ENCODE measurements around a stretch of chr18.

DNA sequence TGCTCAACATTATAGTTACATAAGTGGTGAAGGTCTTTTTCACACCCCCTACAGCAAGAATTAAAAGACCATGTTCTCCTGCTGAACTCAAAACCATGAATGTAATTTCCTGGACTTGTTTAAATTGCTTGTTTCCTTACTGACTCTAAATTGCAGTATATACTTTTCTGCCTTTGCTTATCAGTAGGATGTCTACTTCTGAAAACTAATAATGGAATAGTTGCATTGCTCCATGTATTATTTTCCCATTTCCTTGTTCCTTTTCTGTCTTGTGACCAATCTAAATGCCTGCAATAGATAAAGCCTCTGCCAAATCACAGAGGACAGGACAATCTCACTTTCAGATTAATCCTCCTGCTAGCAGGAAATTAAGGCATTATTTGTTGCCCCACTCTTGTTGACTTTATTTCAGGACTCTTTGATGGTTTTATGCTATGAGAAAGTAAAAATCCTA lies 4.6 kb upstream of the ESCO1 start:
- PRO-cap, result no peak

DNA sequence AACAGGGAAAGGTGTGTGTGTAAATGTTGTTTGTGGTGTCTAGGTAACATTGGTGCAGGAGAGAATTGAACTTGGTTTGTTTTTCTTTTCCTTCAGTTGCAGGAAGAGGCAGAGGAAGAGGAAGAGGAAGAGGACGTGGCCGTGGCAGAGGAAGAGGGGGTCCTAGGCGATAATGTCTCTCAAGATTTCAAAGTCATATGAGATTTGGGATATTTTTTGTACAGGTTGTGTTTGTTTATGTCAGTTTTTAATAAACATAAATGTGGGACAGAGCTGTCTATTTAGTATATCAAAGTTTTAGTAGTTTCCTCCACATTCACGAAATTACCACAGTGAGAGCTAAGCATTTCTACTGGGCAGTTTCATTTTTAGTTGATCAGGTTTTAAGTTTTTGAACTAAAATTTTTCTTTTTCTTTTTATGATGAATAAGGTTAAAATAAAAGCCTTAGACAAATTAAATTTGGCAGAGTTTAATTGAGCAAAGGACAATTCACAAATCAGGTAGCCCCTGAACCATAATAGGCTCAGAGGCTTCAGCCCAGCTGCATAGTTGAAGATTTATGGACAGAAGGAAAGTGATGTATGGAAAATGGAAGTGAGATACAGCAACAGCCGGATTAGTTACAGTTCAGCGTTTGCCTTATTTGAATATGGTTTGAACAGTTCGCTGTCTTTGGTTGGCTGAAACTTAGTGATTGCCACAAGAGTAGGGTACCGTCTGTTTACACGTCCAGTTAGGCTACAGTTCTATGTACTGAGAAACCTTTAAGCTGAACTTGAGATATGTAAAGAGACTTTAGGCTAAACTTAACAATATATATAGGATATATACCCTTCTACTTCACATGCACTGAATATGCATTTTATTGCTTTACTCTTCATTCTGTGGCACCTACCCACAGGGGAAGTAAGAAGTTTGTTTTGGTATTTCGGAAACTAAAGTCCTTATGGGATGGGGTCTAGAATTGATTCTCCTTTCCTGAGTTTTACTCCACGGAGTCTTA lies 17.2 kb downstream of the SNRPD1 start:
- PRO-cap, result no peak

GRCh38 chr18:21852014-21852404 lies 111.4 kb downstream of the MIB1 start:
- PRO-cap, result no peak

DNA sequence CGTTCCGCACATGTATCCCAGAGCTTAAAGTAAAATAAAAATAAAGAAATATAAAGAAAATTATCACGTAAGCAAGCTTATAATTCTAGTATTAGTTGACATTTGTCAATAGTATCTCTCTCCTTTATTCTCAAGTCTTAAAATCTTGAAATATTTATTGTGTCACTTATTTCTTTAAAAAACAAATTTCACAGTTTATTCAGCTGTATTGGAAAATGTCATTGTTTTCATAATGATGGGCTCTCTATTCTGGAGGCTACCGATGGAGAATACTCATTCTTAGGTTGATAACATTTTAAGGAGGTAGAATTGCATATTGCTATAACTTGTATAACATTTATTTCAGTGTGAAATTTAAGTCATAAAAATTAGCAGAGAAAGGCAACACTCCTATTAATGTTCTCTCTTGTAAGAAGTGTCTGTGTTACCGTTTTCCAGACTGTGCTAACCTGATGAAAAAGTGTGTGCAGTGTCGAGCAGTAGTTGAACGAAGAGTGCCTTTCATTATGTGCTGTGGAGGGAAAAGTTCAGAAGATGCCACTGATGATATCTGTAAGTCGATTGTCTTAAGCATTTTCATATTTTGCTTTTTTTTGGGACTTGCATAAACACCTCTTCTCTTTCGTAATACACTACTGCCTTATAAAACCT lies 116.2 kb downstream of the MIB1 start:
- PRO-cap, result no peak

GRCh38 chr18:21867567-21868666 lies 127.3 kb downstream of the MIB1 start:
- PRO-cap, result no peak

- PRO-cap, result no peak
These were observed 160.1 kb downstream of the MIB1 start for GRCh38 chr18:21900612-21901125.

DNA sequence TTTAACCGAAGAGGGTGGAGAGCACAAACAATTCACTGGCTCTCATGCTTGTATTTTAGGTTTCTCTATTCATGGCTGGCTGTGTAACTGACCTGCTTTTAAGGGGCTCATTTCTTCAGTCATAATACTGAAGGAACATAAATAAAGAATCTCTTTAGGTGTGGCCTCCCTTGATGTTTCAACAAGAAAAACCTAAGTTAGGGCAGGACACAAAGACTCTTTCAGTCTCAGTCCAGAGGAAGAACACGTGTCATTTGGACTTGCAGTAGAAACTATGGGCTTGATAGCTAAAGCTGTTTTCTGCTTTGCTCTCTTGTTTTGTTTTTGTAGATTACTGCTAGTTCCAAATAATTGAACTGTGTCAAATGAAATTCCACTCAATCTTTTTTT lies 108.8 kb upstream of the GATA6 start:
- PRO-cap, result no peak

GRCh38 chr18:22084037-22085223 lies 85.0 kb upstream of the GATA6 start:
- PRO-cap, result no peak

GRCh38 chr18:22110415-22110930 lies 58.9 kb upstream of the GATA6 start:
- PRO-cap, result no peak

GRCh38 chr18:22168971-22169181 lies 513 bp upstream of the GATA6 start:
- PRO-cap, result no peak

- PRO-cap, result no peak
These were observed 72.4 kb downstream of the GATA6 start for GRCh38 chr18:22241395-22242548.

- PRO-cap, result no peak
These were observed 81.4 kb downstream of the GATA6 start for GRCh38 chr18:22250544-22251365.

DNA sequence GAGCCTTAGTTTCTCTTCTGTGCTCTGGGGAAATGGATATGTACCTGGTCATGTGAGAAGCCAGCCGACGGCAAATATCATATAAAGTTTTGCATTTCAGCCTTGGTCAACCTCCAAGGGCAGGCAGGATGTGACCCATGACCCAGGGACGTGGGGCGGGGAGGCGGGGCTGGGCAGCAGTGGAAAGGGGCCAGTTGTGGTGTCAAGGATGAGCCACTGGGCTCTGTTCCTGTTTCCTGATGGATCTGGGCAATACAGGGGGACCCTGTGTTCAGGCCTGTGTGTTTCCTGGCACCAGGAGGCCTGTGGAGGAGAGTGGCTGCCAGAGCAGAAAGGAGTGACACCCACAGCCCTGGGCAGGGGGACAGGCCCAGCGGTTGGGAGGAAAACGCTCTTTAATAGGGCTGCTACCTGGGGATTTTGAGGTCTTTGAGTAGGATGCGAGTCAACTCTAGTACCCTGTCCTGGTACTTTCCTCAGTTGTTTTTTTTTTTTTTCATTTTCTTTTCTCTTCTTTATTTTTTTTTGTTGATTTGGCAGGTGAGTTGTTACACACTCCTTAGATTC lies 107.0 kb downstream of the GATA6 start:
- PRO-cap, result no peak

- PRO-cap, result no peak
These were observed 93.7 kb downstream of the CTAGE1 start for GRCh38 chr18:22324010-22324459.

- PRO-cap, result no peak
These were observed 75.0 kb downstream of the CTAGE1 start for GRCh38 chr18:22342672-22343135.

GRCh38 chr18:22346767-22347644 lies 70.7 kb downstream of the CTAGE1 start:
- PRO-cap, result unidirectional peak, plus-strand start at chr18:22347195

GRCh38 chr18:22492129-22492460 lies 74.4 kb upstream of the CTAGE1 start:
- PRO-cap, result no peak

DNA sequence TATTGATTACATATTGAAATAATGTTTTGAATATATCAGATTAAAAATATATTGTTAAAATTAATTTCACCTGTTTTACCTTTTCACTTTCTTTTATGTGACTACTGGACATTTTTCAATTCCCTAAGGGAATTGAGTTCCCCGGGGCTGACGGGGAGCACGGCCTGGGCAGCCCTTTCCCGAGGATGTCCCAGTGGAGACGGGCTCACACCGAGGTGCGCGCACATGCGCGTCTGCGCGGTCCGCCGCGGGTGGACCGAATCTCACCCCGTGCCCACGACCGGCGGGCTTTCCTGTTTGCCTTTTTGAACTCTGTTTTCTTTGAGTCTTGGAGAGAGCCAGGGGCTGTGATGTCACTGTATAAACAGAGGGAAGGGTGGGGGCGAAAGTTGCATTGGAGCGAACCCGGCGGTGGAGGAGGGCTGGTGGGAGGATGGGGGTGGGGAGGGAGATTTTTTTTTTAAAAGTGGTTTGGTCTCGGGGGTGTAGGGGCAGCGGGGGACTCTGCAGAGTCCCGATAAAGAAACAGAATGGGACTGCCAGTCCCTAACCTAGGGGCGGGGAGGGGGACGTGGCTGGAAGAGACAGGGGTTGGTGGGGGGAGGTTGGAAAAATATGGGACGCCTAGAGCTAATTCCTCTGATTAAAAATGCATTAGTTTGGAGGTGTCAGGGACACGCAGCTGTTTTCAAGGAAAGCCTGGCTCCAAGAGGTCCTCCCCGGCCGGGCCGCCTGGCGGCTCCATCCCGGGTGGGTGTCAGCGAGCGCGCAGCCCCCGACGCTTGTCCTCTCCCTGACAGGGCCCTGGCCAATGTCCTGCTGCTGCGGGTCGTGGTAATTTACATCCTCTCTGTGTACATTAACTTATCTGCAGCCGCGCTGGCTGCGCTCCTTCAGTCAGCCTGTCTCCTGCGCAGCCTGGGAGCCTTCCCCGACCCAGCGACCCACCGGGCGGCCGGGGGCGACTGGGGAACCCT lies 141.4 kb upstream of the CTAGE1 start:
- PRO-cap, result unidirectional peak, plus-strand start at position 657 of the sequence

- PRO-cap, result no peak
These were observed 111.0 kb upstream of the RBBP8 start for GRCh38 chr18:22822204-22822523.

DNA sequence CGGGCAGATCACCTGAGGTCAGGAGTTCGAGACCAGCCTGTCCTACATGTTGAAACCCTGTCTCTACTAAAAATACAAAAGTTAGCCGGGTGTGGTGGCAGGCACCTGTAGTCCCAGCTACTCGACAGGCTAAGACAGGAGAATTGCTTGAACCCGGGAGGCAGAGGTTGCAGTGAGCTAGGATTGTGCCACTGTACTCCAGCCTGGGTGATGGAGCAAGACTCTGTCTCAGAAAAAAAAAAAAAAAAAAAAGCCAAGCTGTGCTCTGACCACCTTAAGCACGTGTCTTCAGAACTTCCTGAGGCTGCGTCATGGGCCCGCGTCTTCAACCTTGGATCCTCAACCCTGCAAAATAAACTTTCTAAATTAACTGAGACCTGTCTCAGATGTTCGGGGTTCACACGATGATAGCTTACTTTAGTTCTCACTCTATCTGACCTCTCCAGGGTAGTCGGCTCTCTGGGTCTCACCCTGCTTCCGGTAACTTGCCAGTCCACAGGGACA lies 65.9 kb upstream of the CABLES1 start:
- PRO-cap, result no peak